Skeletal muscle cell (primary cell): ENCODE data around the gene MCF2L.

- RRBS: no CpG with 5 or more reads among the region's 7 CpGs
Observed at GRCh38 chr13:110576700-110577302, 15.3 kb upstream of the RAB20 start.

- RRBS: 87% methylated on average over 3 of the region's 14 CpGs
Observed at GRCh38 chr13:110646462-110646801, 31.1 kb downstream of the NAXD start.

- RRBS: no CpG with 5 or more reads among the region's 6 CpGs
Observed at GRCh38 chr13:110707480-110707731, 1.5 kb upstream of the CARS2 start.

GRCh38 chr13:110715710-110716648, 2.5 kb downstream of the ING1 start:
- RRBS: under 1% methylated on average over 13 of the region's 66 CpGs

DNA sequence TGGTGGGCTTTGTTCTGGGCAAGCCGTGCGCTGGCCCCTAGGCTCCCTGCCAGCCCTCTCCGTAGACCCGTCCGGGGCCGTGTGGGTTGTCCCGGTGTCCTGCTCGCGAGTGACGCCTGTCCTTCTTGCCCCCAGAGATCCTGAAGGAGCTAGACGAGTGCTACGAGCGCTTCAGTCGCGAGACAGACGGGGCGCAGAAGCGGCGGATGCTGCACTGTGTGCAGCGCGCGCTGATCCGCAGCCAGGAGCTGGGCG, 5.5 kb downstream of the ING1 start:
- RRBS: 97% methylated on average over 3 of the region's 24 CpGs

DNA sequence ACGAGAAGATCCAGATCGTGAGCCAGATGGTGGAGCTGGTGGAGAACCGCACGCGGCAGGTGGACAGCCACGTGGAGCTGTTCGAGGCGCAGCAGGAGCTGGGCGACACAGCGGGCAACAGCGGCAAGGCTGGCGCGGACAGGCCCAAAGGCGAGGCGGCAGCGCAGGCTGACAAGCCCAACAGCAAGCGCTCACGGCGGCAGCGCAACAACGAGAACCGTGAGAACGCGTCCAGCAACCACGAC, 5.8 kb downstream of the ING1 start:
- RRBS: no CpG with 5 or more reads among the region's 25 CpGs

DNA sequence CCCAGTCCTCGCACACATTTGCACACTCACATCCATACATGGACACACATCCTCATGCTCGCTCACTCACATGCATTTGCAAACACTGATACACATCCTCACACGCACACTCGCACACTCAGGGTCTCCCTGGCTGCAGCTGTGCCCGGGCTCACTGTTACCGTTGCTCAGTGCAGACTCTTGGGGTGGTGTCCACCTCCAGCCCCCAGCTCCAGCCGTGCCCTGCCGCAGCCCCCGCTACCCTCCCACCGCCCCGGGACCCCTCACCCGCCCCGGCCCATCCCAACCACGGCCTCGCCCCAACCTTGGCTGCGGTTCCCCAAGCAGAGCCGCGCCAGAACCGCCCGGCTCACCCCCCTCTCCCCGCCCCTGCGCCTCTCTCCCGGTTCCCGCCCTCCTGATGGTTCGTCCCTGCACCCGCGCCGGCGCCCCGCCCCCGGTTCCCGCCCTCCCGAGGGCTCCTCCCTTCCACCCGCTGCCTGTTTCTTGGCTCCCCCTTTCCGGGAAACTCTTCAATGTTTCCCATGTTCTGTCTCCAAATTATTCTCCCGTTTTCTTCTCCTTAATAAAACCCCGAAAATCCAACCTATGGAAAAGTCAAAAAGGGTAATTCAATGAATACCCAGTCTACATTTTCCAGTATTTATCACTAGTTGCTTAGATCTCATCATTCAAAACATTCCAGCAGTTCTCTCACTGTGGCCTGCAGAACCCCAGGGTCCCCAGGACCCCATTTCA, 40.3 kb downstream of the ANKRD10 start:
- RRBS: 4% methylated on average over 16 of the region's 37 CpGs

DNA sequence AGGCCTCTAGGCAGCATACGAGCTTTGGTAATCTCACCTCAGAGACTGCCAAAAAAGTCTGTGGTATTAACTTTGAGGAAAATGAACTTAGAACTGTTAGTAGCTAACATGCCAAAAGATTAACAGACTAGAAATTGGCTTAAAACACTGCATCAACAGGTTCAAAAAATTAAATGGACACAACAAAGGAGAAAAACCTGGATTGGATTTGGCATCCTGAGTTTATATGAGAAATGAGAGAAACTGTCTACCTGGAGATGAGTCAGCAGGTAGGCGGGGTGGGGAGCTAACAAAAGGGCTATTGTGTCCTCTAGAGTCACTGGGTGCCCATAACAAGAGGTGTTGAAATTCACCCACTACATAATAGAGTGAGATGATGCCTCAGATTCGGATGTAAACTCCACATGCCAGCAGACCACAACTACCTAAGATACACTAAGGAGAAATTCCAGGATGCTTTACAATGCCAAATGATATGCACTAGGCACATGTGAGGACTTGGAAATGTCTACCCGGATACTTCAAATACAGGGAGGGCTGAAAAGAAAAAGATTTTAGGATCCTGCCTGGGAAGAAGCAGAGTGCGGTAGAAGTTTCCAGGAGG, 6.4 kb downstream of the ANKRD10 start:
- RRBS: no CpG with 5 or more reads among the region's 5 CpGs

GRCh38 chr13:111083169-111083747, 31.9 kb upstream of the ARHGEF7 start:
- RRBS: no CpG with 5 or more reads among the region's 17 CpGs

DNA sequence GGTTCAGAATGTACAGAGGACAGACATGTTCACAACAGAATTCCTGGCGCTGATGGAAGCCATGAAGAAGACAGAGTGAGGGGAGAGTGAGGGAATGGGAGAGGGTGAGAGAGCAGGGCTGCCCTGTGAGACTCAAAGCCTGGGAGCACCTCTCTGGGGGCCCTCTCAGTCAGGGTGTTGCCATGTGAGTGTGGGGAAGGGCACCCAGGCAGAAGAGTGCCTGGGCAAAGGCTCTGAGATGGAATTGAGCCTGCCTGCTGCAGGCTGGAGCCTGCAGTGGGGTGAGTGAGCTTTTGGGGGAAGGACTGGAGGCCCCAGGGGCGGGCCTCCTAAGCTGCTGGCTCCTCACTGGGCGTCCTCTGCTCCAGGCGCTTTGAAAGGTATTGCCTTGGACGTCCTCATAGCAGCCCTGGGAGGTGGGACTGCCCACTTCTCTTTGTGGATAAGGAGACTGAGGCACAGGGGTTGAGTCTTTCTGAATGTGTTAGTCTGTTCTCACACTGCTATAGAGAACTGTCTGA, 60.2 kb downstream of the ARHGEF7 start:
- RRBS: no CpG with 5 or more reads among the region's 5 CpGs

GRCh38 chr13:111184290-111185498, 69.6 kb downstream of the ARHGEF7 start:
- RRBS: 27% methylated on average over 6 of the region's 21 CpGs

DNA sequence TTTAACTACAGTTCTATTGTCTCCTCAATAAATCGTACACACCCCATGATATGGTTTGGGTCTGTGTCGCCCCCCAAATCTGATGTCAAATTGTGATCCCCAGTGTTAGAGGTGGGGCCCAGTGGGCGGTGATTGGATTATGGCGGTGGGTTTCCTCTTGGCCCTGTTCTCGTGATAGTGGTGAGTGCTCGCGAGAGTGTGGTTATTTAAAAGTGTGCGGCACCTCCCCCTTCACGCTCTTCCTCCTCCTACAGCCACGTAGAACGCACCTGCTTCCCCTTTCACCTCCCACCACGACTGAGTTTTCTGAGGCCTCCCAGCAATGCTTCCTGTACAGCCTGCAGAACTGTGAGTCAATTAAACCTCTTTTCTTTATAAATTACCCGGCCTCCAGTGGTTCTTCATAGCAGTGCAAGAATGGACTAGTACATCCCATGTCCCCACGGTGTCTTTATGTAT, 52.2 kb downstream of the TEX29 start:
- RRBS: no CpG with 5 or more reads among the region's 14 CpGs

- RRBS: no CpG with 5 or more reads among the region's 20 CpGs
Observed at GRCh38 chr13:112782696-112783472, 93.0 kb downstream of the ATP11A start.

- RRBS: no CpG with 5 or more reads among the region's 4 CpGs
Observed at GRCh38 chr13:112796149-112796757, 106.4 kb downstream of the ATP11A start.

DNA sequence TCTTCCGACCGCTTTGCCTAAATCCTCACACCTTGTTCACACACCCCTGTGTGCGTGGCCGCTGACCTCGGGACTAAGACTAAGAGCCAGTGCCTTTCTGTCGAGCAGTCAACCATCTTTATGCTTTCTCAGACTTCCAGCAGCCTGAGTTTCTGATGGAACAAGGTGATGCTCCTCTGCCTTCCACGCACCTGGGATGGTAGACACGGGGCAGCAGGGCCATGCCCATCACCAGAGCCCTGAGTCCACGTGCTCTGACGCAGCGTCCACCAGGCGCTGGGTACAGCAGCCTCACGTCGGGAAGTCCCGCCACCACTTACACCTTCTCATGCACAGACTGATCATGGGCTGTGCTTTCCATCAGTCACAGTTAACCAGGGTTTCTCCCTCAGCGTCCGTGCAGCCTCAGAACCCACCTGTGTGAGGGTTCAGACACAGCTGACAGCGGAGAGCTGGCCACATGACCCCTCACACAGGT, 90.8 kb upstream of the MCF2L start:
- RRBS: no CpG with 5 or more reads among the region's 18 CpGs

DNA sequence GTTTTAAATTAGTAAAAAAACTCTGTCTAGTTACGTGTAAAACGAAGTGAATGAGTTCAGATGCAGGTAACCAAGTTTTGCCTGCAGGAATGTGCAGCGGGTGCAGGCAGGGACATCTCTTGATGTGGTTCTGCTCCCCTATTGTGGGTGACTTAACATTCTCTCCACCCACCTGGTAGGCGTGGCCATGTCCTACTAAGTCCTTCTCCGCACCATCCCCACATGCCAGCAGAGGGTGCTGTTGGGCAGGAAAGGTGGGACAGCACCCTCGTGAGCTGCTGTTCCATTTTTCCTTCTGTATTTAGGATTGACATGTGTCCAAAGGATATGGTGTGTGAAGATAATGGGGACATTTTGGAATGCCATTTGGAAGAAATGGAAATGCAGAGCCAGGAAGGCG, 26.4 kb upstream of the MCF2L start:
- RRBS: no CpG with 5 or more reads among the region's 7 CpGs

DNA sequence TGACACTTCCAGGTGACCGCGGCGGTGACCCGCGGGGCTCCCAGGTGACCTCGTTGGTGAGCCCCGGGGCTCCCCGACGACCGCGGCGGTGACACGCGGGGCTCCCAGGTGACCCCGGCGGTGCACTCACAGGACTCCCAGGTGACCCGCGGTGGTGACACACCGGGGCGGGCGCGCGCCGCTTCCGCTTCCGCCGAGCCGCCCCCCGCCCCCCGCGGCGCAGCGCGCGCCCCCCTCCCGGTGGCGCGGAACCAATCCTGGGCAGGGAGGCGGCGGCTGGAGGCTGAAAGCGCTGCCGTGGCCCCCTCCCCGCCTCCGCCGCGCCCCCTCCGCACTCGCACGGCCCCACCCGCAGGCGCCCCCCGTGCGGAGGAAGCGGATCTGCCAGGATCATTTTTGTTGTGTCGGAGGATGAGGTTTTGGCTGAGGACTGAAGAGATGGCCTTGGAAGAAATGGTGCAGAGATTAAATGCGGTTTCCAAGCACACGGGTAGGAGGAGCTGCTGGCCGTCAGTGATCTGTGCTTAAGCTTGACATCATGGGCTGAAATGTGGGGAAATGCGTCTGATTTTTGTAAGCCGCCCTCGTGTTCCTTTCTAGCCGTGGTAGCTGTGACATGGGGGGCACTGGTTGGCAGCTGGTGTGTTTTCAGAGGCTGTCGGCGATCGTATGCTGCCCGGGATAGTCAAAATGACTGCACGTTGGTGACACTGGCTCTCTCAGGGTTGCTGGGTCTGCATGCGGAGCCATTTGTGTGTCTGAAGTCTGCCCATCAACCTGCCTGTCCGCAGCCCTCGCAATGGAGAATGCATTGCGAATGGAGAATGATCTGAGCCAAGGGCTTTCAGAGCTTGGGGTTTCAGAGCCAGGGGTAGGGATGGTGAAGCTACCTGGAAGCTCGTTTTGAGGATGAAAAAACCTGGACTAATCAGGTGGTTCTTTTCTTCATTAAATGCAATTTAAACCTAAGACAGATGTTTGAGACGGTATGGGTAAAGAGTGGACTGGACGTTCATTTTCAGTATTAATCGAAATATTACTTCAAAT, at the start of gene MCF2L:
Gene MCF2L (plus strand): TSS at position 246 of the 1,047 bp plus-strand sequence.
- RRBS: 2% methylated on average over 29 of the region's 75 CpGs

DNA sequence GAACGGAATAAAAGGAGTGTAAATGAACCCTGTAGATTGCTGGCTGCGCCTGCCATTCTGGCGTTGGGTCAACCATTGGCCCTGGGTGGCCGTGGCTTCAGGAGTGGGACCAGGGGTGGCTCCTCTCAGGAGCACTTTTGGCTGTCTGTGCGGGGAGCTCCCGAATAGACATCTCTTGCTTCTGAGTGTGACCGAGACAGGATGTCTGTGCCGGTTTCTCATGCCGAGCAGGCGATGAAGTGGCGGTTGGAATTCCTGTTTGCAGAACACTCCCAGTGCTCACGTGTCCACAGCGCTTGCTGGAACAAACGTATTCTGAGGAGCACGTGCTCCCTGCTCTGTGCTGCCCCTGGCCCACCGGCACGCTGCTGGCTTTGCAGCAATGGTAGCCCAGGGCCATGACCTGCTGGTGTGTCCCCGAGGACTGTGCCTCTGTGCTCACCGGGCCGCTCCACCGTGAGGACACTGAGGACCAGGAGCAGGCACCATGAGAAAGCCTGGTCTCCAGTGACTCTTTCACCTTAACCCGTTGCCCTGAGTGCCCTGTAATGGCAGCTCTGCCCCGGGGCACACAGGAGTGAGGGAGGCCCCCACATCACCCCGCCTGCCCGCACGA, 40.2 kb upstream of the F7 start:
- RRBS: 85% methylated on average over 4 of the region's 26 CpGs

DNA sequence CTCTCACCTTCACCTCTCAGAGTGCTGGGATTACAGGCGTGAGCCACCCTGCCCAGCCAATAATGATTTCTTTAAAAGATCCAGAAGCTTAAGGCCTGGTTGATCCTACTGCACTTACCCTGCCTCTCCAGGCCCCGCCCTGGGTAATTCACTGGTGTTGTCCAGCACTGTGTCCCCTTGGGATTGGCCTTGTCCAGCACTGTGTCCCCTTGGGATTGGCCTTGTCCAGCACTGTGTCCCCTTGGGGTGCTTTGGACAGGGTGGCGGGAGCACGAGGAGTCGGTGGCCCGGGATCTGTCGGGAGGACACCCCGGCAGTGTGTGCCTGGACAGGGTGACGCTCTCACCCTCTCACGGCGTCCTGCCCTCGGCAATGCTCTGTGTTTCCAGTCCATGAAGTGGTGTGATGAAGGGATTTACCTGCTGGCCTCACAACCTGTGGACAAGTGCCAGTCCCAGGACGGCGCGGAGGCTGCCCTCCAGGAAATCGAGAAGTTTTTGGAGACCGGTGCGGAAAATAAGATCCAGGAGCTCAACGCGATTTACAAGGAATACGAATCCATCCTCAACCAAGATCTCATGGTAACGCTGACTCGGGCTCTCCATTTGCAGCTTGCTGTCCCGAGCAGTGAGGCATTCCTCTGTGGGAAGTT, 29.9 kb upstream of the F7 start:
- RRBS: no CpG with 5 or more reads among the region's 24 CpGs

DNA sequence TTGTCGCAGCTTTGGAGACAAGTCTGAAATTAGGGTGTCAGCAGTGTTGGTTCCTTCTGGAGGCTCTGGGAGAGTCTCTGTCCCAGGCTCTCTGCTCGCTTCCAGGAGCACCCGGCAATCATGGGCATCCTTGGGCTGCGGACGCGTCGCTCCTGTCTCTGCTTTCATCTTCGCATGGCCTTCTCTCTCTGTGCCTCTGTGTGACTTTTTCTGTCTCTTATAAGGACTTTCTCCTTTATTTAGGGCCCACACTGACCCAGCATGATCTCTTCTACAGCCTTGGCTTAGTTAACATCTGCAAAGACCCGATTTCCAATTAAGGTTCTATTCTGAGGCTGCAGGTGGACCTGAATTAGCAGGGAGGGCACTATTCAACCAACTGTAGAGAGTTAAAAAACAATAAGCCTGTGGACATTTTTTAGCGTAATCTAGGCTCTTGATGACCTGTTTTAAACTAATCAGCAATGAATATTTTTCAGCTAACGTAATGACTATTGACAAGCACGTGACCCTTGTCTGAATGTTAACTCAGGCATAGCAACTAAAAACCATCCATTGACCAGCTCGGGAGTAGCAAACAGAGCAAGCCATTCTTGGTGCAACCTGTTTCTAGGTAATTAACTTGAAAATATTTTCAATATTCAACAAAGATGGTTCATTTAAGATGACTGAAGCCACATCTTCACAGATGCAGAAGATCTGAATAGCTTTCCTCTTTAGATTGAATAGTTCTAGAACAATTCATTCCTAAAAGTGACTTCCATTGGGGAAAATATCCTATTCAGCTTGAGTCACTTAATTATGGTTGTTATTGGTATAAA, 15.2 kb downstream of the F10 start:
- RRBS: no CpG with 5 or more reads among the region's 13 CpGs